A172 (cell line): ENCODE measurements around the gene GNB5.

- RAMPAGE, long total RNA, result no peak
Observed at GRCh38 chr15:51318331-51318748, 20.1 kb downstream of the CYP19A1 start.

DNA sequence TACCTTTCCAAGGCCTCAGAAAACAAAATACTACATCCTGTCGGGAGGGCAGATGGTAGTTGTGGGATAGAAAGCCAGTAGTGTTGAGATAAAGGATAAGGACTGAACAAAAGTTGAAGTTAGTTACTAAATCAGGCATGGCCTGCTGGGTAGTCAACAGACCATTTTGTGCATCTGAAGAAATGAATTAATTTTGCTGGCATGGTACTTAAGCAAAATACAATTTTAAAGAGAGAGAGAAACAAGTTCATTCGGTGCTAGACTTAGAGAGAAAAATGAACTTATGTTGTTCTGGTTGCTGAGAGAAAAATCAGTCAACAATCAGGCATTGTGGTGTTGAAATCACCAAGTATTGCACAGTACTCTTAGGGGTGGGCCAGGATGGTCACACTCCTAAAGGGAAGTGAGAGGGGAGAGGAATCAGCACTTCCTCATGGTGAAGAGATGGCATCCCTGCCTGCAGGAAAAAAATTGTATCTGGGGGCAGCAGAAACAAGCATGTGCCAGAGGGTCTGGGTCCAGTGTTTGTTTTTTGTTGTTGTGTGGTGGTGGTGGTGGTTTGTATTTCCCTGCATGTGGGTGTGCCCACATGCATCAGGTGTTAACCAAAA, 7.0 kb upstream of the DMXL2 start:
- RAMPAGE, long total RNA, result no peak

- RAMPAGE, long total RNA, result no peak
Observed at GRCh38 chr15:51767937-51768447, 16.6 kb downstream of the TMOD2 start.

GRCh38 chr15:51837793-51838174, 8.3 kb downstream of the TMOD3 start:
- RAMPAGE, long total RNA, result no peak

GRCh38 chr15:51907347-51907605, 64.3 kb downstream of the LEO1 start:
- RAMPAGE, long total RNA, result no peak

GRCh38 chr15:51981964-51982790, 10.6 kb upstream of the LEO1 start:
- RAMPAGE, long total RNA, result no peak

DNA sequence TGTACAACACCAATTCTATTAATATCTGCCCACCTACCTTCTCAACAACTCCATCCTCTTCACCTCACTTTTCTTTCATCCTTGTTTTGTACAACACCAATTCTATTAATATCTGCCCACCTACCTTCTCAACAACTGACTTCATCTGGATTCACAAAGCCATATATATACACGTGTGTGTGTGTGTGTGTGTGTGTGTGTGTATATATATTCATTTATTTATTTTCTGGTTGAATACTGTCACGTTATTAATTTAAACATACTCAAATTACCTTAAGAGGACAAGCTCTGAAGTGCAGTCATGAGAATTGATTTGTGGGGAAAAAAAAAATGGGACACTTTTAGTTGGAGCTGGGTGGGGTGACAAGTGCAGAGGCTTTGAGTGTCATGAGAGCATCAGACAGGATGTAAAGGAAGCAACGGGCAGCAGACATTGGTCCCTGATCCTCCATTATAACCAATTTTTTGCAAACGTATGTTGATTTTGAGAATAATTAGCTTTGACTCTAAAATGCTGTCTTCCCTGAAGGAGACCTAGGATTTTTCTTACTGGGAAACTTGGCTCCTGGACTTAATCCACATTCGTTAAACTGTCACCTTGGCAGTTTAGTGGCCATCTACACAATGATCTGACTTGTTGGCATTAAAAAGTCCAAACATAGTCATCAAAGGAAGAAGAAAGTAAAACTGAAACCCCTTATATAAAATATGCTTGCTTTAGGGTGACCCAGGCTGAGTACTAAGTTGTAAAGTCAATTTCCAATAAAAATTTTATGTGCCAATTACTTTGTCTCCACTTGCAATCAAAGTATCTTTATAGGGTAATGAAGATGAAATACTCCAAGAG, 45.8 kb downstream of the BCL2L10 start:
- RAMPAGE, long total RNA, result no peak

- RAMPAGE, long total RNA, result start-site peak on the minus strand at chr15:52179923-52179957, 33 and 62 reads in 2 replicates
Observed at GRCh38 chr15:52179150-52180203, 11.7 kb downstream of the GNB5 start.

DNA sequence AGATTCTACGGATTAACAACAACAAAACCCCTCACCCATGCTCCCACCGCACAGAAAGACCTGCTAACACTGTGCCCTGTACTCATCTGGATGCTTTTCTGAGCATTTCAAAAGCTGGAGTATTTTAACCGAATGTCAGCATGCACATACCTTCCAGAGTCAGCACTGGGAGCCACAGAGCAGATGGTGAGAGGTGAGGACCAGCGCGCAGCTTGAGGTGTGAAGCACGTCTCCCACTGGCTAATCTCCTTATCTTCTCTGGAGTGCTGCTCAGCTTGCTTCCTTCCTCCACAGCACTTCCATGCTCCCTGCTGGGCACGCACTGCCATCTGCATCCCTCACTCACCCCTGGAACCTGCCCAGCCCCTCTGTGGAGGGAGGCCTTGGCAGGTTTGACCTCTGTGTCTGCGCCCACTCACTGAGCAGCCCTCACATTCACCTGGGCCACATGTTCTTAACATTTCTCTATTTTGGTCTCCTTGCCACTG, at the start of gene GNB5:
Gene GNB5, minus strand, starts transcription at position 221 of the 488 bp plus-strand sequence.
- RAMPAGE, long total RNA, result no peak

- RAMPAGE, long total RNA, result no peak
Observed at GRCh38 chr15:52248517-52249431, 46.8 kb downstream of the MYO5C start.

- RAMPAGE, long total RNA, result no peak
Observed at GRCh38 chr15:52262324-52262910, 33.2 kb downstream of the MYO5C start.

DNA sequence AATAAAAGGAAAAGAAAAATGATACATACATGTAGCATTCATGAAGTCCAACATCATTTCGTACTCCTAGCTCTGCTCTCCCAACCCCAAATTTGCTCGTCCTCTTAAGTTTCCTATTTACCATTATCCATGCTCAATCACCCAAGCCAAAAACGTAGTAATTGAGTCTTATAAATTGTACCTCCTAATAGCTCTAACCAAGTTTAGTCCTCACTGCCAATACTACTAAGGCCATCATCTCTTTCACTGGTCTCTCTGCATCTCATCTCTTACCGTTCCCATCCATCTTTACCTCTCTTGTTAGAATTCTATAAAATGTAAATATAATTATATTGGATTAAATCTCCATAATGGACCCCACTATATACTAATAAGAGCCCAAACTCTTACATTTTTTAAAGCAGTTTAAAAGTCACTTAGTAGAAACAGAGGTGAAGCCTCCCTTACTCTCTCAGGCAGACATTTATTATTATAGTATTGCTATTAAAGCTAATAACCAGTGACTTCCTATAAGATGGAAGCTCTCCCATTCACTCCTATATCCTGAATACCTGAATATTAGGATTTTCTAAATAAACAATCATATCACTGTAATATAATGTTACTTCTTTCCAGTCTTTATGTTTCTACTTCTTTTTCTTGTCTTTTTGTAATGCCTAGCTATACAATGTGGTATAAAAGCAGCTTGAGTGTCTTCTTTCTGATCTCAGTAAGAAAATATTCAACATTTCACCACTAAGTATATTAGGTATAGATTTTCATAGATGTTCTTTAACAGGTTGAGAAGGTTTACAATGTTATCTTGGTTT, 41.6 kb downstream of the ATOSA start:
- RAMPAGE, long total RNA, result no peak

DNA sequence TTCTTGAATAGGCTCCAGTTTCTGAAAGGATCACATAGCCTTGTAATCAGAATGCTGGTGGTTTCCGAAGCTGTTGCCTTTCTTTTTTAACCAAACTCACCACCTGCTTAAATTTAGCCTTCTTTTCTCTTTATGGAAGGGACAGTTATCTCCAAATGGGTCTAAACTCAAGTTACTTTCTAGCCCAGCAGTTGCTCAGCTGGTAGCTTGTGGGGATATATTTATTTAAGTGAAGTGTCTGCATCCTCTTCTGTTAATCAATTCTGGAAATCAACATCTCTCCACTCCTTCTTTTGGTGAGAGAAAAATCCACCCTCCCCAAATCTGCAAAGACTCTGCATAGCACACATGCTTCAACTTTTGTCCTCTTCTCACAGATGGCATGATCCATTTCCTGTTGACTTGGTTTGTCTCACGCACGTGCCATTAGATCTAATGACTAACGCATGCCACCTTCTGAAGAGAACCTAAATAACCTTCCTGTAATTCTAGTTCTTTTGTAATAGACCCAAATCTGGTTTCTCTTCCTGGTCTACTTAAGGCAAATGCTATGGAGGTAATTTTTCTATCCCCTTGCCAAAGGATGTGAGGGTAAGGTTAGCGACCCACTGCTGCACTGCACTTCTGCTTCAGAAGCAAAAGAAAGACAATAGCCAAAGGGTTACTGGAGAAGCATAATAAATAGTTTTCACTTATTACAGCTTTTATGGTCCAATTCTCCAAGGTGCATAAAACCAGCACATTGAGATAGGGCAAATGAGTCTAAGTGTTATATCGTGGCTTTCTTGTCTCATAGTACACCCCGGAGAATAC, 51.0 kb upstream of the ATOSA start:
- RAMPAGE, long total RNA, result no peak

DNA sequence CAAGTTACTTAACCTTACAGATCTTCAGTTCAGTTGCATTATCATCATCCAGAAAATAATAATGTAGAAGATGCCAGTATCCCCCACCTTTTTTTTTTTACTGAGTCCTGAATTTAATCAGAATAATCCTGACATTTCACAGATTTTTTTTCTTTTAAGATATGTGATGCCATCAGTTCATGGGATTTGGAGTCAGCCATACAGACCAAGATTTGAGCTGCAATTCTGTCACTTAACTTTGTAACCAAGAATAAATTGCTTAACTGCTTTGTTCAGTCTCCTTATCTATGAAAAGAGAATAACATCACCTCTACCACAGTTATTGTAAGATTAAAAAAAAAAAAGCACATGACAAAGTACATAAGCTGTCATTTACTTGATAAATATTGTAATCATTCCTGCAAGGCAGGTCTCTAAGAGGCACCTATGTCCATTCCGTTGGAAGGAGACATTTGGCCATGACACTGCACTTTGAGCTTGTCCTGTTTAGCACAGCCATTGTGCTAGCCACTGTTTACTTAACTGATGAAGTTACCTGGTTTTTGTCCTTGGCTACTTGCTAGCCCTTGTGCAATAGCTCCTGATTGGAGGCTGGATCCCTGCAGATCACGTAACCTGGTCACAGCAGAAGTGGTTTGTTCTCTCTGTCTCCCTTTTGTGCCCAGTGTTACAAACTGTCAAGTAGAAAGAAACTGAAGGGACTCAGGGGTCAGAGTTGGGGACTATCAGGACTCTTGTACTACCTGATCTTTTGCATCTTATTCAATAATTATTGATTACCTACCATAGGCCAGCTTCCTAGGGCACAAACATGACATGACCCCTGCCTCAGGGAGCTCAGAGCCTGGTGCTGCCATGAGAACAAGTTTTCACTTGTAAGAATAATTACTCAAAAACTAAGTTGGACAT, 306.0 kb downstream of the WDR72 start:
- RAMPAGE, long total RNA, result no peak

DNA sequence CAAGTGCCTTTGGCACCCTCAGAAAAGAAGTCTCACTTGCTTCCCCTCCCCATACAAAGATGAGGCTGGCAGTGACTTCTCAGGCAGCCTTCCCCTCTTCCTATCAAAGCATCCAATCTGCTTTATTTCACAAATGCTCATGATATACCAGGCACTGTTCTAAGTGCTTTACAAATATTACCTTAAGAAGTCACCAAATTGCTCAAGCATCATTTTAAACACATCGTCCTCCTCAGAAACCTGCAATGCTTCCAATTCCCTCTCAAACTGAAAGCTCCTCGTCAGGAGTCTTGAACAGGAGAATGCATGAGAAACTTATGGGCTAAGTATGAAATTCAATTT, 181.9 kb downstream of the RSL24D1 start:
- RAMPAGE, long total RNA, result no peak

DNA sequence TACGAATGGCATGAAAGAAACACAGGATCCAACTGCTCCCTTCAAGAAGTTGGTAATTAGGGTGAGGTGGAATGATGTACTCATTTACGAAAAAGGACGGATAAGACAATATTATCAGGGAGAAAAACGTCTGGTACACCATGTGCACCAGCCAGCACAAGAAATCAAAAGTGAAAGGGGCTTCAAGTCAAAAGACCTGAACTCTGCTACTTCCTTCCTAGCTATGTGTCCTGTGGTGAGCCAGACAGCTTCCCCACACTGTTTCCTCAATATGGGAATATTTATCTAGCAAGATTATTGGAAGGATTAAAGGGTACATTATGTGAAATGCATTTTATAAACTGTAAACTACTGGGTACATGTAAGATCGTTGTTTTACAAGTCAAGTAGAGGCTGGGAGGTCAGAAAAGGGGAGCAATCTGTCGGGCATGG, 33.9 kb downstream of the RAB27A start:
- RAMPAGE, long total RNA, result no peak

GRCh38 chr15:55992868-55993476, 440 bp downstream of the NEDD4 start:
- RAMPAGE, long total RNA, result no peak

GRCh38 chr15:56806200-56806524, 72.9 kb upstream of the ZNF280D start:
- RAMPAGE, long total RNA, result no peak

DNA sequence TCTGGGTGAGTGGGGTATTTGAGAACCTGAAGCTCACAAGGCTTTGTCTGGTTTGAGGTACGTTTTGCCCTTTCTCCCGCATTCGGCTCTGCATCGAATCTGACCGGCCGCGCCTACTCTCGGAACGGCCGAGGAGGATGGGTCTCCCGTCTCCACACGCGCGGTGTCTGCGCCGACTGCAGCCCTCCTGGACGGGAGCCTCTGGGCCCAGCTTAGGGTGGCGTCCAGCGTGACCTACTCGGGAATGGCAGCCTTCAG, 546 bp upstream of the TCF12 start:
- RAMPAGE, long total RNA, result no peak

DNA sequence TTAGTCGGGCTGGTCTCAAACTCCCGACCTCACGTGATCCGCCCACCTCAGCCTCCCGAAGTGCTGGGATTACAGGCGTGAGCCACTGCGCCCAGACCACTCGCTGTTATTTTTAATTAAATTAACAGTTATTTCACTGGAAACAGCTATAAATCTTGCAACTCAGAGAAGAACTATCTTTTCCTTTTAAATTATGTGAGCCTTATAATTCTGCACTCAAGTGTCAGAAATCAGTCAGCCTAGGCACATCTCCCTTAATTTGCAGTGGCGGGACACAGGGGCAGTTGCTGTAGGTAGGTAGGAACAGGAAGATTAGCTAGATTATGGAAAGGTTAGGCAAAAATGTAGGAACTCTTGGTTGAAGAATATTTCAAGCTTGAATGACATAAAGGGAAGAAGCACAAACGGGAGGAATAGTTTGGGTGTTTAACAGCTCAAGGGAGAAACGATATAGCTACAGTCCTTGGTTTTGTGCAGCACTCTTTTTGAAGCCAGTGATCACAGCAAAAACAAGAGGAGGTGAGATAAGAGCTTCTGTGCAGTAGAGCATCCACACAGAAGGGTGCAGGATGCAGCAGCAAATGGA, 223.2 kb downstream of the TCF12 start:
- RAMPAGE, long total RNA, result no peak